Colic lymph node (tissue), 1 donor: ENCODE measurements around a stretch of chrX.

DNA sequence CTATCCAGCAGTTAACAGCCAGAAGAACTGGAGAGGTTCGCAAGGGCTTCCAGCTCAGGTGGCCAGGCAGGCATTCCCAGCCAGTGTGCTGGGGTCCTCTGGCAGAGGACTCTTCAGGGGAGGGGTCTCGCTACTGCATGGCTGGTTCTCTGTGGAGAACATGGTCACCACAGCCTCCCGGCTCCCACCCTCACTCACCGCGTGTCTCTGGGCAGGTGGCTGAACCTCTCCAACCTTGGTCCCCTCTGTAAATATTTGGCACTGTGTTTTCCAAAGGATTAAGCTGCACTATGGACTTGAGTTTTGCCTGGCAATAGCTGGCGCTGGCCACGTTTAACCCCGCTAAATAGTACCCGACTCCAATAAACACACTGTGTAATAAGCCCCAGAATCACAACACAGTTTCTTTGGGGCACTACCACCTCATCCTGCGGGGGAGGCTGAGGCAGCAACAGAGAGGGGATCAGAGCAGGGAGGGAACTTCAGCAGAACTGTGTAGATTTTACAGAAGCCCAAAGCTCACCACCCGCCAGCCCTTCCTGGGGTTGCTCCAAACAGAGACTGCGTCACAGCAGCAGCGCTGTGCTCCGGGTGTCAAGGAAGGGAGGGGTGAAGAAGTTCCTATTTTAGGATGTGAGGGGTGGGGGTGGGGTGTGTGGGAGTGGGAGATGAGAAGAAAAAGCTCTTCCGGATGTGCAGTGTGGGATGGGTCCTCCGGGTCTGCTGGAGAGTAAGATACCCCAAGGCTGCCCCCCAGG is 15.1 kb downstream of the BCOR start:
- PRO-cap, result no peak

DNA sequence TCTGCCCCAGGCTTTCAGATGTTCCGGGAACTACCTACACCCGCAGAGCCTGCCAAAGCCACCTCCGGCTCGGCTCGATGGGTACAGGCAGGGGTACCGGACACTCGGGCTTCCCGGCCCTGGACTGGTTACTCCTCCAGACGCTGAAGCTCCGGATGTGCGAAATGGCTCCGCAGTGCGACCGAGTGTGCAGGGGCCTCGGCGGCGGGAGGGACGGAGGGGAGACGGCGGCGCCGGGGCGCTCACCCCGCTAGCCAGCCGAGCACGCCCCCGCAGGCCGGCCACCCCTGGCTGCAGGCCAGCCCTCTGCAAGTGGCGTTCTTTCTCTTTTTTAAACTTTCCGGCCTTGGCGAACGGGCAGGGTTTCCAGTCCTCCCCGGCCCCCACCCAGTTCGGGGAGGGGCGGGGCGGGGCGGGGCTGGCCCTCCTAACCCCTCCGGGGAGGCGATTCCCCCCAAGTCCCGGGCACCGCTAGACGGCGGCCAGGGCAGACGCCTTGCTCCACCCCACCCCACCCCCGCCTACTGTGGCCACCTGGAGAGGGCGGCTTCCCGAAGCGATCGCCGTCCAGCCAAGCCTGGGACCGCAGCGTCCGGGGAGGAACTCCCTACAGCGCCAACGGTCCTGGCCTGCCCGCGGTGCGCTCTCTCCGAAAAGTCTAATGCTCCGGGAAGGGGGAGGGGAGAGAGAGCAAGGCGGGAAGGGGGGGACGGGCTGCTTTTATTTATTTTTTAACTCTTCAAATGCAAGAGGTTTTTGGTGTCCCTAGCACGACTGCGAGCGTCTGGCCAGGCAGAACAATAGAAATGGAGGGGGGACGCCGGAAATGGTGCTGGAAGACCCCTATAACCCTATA is 7.5 kb downstream of the BCOR start:
- PRO-cap, result no peak

- PRO-cap, result bidirectional peak, plus-strand start at chrX:40098163, minus-strand start at chrX:40097958
These were observed 560 bp upstream of the BCOR start for GRCh38 chrX:40098050-40098986.

DNA sequence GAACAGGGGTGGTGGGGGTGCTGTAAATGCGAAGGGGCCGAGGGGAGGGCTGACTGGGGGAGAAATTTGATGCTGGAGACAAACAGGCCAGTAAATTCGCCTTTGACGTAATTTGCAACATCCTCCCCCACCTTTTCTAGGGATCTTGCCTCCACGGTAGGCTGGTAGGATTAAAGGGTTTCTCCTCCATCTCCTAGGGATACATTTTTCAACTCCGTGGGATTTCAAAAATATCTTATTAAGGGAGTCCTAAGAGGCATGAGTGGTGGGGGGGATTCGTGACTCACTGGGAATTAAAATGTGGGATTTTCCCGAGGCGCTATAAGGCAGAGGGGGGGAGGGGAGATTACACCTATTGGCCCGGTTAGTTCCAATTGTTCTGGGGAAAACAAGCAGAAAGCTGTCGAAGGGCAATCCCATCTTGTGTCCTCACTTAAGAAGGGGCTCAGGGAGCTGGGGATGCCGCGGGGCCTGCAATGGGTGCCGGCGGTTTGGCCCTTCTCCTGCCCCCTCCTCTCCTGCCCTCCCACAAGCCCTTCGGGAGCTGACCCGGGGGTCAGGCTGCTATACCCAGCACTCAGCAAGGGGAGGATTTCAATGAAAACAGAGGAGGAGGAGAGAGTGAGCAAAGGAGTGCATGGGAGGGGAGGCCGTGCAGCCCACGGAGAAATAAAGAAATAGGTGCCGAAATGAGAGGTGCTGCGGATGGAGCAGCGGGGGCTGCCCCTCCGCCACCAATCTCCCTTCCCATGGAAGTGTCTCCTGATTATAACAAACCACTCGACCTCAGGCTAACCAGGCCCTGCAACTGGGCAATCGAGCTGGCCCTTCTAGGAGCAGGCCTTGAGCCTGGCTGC is 3.2 kb upstream of the BCOR start:
- PRO-cap, result no peak

GRCh38 chrX:40152114-40153273 is 54.7 kb upstream of the BCOR start:
- PRO-cap, result no peak

DNA sequence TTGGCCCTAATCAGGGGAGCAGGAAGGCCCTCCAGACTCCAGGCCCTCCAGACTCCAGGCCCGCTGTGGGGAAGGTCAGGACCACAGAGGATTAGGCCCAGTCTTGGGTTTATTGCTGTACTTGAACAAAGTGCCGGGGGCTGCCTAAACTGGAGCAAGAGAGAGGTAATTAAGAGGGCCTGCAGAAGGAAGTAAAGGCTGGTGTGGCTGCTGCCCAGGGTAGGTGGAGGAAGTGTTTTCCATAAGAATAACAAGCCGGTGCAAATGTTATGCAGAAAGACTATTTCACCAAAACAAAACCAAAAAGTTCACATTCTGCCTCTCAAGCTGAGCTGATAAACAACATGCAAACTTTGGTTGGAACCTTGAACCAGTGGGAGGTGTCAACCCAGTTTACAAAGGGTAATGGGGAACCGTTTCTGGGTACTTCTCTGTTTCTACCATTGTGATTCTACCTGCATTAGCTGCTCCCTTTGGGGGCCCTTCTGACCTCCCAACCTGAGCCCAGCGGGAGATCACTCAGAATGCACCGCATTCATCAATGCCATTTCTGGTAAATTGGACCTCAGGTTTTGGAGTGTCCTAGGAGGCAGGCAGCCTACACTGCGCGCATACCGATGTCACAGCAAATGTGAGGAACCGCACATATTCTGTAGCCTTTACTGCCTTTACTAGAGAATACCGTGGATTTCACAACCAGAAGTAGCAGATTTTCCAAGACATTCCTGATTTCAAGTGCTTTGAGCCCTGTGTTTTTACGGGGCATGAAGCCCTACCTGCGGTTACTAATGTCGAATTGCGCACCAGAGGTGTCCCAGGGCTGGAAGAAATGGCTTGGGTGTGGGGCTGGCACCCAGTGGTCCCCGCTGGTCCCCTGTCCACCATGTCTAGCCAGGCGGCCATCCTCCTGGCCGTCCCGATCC is 59.7 kb upstream of the BCOR start:
- PRO-cap, result no peak

DNA sequence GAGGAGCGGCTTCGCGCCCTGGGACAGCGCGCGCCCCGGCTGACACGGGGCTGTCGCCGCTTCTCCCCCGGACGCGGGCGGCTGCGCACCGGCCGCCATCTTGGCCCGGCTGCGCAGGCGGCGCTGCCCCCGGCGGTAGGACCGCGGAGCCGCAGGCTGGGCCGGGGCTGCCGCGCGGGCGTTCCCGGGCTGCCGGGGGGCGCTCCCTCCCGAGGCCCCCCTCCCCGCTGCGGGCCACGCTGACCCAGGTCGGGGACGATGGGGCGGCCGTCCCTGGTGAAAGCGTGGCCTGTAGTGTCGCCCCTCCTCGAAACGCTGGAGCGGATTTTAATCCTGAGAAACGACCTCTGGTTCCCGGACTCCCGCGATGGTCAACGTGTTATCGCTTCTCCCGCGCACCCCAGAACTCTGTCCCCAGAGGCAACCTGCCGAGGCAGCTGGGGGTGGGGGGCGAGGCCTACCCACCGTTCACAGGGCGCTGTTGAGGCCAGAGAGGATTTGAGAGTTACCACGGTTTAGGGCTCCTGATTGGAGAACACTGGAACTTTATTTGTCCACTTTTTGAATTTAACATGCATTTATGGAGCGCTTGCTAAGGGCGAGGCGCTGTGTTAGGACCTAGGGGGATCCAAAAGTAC is 60.6 kb upstream of the BCOR start:
- PRO-cap, result unidirectional peak, minus-strand start at position 111 of the sequence

DNA sequence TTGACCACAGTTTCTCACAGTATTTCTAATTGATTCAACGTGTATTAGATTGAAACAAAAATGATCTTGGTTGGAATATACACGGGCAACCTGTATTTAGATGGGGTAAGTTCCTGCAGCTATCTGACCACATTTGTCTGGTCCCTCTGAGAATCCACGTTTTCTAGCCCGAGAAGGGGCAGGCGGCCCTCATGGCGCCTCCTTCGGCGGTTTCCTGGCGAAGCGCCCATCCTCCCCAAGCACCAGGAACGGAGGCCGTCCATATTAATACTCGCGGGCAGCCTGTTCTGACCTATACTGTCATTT is 77.0 kb upstream of the BCOR start:
- PRO-cap, result no peak

DNA sequence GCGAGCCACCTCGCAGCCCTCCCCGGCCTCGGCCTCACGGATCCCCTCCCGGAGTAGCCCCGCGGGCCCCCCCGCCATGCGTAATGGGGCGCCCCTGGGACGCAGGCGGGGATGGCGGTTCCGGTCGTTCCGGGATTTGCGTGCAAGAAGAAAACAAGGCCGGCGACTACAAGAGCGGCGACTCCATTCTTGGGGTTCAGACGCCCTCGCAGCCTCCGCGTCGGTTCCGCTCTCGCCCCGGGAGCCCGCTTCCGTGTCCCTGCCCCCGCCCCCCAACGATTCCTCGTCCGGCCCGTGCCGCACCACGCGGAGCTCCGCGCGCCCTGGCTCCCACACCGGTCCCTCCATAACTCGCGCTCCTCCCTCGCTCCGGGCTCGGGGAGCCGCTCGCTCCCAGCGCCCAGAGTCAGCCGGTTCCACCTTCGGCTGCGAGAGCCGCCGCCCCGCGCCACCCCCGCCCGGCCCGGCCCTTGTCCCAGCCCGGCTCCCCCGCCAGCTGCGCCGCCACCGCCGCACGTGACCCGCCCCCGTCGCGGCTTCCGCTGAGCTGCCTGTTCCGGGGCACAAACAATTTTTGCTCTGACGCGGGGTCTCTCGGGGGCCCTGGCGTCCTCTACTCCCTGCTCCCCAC is 78.7 kb upstream of the BCOR start:
- PRO-cap, result bidirectional peak, plus-strand start at position 278 of the sequence, minus-strand start at position 208 of the sequence; bidirectional peak, plus-strand start at position 566 of the sequence, minus-strand start at position 518 of the sequence

DNA sequence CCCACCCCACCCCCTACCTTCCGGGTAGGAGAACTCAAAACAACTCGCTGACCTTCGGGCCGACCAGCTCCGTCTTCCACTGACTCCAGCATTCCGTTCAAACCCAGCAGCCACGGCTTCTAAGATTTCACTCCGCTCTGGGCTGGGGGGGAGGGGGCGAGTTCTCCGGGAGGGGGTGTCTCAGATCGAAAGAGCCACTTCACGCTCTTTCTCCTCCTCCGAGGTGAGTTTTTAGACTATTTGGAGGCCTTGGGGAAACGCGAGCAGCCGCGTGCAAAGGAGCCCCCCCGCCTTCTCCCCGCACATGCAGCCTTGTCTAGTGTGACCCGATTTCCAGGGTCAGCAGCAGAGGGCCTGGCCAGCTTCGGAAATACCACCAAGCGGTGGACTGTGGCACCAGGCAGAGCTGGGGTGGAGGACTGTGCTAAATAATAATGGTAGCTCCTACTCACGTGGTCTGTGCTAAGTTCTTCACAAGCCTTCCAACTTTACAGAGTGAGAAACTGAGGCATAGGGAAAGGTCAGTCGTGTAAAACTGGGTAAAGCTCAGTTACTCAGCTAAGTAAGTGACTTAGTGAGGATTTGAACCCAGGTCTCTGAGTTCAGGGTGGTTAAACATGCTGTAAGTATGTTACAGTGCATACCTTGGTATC is 79.3 kb upstream of the BCOR start:
- PRO-cap, result bidirectional peak, plus-strand start at position 240 of the sequence, minus-strand start at position 139 of the sequence

GRCh38 chrX:40201488-40202059 is 103.8 kb upstream of the BCOR start:
- PRO-cap, result bidirectional peak, plus-strand start at chrX:40201760, minus-strand start at chrX:40201548

- PRO-cap, result no peak
These were observed 106.6 kb upstream of the ATP6AP2 start for GRCh38 chrX:40473927-40474771.

DNA sequence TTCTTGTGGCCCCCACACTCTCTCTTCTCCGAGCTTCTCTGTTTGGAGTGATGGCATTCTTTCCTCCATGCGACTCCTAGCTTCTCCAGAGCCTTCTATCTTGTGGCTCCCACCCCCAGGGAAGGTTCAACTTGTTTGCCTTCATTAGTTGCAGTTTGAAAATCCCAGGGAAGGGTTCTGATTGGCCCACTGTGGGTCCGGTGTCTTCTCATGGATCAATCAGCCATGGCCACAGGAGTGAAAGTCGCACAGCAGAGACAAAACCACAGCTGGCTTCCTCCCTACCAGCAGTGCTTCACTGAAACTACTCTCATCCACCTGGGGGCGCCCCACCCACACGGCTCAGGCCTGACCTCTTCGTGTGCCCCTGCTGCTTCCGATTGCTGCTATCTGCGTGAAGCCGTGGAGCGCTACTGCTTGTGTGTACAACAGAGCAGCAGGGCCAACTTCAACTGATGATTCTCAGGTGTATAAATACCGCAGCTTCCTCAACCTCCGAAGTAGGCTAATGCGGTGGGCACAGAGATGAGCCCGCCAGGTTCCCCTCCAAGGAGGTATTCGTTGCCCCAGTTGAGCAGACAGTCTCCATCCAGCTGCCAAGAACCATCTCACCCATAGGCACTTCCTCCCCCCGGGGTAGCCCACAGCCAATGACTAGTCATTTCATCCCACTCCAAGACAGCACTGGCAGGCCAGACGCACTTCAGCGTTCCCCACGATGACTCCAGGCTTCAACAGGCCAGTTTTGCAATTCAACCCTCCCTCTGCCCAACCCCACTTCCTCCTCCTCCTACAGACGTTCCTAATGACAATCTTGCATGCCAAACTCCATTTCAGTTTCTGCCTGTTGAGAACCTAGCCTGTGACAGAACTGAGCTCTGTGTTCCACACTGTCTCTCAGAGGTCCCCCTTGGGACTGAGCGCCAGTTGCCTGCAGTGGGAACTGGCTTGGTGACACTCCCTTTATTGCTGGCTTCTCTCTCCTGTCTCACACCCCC is 41.4 kb upstream of the ATP6AP2 start:
- PRO-cap, result no peak

DNA sequence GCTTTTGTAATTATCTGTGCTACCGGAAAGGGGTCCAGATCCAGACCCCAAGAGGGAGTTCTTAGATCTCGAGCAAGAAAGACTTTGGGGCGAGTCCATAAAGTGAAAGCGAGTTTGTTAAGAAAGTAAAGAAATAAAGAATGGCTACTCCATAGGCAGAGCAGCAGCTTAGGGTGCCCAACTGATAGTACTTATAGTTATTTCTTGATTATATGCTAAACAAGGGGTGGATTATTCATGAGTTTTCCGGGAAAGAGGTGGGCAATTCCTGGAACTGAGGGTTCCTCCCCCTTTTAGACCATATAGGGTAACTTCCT is 9.7 kb upstream of the ATP6AP2 start:
- PRO-cap, result no peak

DNA sequence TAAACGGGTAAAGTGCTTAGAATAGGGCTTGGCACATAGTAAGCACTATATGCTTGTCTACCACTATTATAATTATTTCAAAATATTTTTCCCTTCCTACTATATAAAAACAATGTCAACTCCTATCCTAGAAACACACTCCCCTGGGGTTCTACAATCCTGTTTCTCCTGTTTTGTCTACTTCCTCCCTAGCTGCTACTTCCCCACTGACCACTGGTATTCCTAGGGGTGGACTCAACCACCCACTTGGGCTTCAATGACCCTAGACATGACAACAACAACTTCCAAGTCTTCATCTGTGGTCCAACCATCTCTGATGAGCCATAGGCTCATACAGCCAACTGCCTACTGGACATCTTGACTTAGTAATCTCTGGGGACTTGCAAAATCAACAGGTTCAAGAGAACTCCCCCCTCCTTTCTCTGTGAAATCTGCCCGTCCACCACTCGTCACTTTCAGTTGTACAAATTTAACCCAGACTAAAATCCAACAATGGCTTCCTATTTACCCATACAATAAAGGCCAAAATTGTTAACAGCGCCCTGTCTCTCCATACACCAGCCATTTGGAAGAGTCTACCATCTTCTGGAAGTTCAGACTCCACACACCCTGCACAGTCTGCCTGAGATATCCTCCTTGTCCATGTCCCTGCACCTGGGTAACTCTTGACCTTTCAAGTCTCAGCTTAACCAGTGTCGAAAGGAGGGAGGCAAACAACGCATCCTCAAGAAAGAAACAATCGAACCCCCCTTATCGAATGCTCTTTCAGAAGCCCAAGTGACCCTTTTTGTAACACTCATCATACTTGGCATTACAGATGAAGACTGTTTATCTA is 22.0 kb upstream of the CXorf38 start:
- PRO-cap, result no peak

DNA sequence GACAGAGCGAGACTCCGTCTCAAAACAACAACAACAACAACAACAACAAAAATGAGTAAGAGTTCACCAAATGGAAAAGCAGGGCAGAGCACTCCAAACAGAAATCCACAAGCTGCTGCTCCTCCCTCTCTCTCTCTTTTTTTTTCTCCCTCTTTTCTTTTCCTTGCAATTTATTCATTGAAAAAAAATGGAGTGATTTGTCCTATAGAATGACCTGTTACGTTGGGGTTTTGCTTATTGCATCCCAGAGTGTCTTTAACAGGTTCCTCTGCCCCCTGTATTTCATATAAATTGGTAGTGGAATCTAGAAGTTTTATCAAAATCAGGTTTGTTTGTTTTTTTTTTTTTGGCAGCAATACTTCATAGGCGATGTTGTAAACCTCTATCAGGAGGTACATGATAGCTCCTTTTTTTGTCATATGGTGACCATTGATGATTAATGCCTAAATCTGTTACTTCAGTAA is 64.9 kb upstream of the USP9X start:
- PRO-cap, result no peak

- PRO-cap, result no peak
These were observed 58.5 kb upstream of the USP9X start for GRCh38 chrX:41026682-41027262.

DNA sequence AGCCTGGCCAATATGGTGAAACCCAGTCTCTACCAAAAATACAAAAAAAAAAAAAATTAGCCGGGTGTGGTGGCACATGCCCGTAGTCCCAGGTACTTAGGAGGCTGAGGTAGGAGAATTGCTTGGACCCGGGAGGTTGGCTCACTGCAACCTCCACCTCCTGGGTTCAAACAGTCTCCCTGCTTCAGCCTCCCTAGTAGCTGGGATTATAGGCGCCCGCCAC is 16.0 kb downstream of the USP9X start:
- PRO-cap, result no peak

- PRO-cap, result no peak
These were observed 80.7 kb downstream of the USP9X start for GRCh38 chrX:41165841-41166348.

DNA sequence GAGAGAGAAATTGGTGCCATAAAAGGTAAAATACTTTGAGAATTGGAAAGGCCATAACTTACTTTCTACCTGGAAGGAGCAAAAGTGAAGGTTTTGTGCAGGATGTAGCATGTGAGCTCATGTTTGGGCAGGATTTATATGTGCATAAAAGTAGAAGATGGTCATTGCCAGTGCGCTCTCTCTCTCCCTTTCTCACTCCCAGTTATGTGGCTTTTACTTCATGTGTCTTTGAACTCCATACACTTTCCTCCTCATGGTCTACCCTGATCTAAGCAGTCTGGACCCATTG is 106.5 kb downstream of the USP9X start:
- PRO-cap, result no peak